Measurements from ENCODE around the genes TREH and NLRX1.

DNA sequence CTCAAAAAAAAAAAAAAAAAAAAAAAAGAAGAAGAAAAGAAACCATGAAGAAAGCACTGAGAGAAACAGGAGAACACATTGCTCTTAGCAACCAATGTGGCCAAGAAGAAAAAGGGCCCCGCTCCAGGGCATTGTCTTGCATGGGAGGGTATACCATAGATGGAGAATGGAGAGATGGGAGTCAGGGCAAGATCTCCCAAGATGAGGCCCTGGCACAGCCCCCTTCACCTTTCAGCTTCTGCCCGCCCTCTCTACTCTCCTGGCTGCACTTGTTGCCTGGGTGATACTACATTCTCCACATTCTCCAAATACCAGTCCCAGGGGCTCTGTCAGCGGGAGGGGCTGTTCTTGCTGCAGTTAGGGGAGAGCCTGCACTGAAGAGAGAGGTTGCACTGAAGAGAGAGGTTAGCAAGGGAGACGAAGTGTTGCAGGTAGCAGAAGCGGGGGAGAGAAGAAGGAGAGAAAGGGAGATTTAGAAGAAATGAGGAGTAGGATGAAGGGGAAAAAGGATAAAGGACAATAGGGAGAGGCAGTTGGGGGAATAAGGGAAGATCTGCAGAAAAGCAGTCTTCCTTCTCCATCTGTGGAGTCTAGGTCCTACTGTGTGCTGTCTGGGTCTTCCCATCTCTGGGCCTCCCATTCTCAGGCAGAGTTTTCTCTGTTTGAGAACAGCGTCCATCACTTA lies 7.9 kb downstream of the PHLDB1 start:
- RRBS, result no CpG with 5 or more reads among the region's 6 CpGs

GRCh38 chr11:118631704-118632243 lies 24.4 kb downstream of the PHLDB1 start:
- RRBS, result no CpG with 5 or more reads among the region's 11 CpGs

DNA sequence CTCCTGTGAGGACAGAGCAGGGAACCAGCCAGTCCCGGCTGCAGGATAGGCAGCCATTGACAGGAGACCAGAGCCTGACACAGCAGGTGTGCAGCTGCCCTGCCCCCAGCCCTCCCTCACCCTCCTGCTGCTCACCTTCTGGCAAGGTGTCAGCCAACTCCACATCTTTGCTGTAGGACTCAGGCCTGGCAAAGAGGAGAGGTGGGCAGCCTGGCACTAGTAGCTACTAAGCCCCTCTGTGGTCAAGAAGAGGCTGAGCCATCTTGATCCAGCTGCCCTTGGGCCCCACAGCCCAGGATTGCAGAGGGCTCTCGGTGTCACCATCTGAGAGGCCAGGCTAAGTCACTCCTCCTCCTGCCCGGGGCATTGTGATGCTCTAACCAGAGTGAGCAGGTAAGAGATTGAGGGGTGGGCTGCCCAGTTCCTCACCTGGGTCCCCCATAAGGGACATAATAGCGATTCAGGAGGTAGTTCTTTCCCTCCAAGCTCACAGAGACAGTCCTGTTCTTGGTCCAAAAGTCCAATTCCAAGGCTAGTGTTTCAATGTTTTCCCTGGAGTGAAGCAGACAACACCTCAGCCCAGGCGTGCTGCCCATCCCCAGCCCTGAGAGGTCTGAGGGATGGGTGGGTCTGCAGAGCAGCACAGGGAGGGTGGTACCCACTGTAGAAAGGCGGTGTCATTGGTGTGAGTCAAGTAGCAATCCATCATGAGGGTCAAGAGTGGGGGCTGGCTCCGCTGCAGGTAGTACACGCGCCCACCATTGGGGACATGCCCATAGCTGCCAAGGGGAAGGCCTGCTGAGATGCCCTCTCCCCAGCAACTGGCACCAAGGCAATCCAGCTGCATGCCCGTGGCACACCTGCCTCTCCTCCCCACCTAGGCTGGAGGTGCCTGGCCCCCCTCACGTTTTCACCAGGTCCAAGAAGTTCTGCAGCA lies 18.5 kb downstream of the TREH start:
- RRBS, result no CpG with 5 or more reads among the region's 11 CpGs

DNA sequence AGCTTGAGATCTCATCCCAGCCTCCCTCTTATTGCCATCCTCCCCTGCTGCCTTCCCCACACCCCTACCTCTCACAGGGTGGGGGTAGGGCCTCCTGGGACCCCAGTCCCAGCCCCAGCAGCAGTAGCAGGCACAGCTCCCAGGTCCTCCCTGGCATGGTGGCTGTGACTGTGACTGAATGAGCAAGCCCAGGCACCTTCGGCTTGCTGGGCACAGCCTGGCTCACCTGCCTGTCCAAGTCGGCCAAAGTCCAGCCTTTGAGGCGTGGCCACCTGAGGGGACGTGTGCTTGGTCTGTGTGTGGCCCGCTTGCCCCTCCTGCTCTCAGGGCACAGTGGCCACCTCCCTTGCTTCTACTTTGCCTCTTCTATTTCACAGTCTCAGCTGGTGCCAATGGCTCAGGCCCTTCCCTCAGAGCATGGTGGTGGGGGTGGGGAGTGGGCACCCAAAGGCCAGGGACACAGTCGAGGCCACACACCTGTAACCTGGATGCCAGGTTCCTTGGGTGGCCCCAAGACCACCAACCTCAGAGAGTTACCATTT lies at the start of gene TREH:
TSS of gene TREH (minus strand) at position 180 of the 542 bp plus-strand sequence.
- RRBS, result no CpG with 5 or more reads among the region's 6 CpGs

DNA sequence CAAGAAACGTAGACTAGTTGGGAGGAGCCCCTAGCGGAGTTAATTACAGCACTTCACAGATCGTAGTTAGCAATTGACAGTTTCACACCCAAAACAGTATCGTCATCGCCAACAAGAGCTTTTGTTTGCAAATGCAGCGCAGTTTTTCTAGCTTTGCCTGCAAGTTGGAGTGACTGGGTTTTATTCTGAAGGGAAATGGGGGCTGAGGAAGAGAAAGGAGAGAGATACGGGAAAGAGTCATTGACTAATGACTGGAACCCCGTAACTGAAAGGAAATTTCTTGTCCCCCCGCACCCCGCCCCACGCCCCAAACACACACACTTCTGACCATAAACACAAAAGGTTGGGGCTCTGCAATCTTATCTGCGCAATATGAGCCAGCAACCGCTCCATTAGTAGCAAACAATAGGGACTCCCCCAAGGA lies 999 bp downstream of the DDX6 start:
- RRBS, result no CpG with 5 or more reads among the region's 13 CpGs

DNA sequence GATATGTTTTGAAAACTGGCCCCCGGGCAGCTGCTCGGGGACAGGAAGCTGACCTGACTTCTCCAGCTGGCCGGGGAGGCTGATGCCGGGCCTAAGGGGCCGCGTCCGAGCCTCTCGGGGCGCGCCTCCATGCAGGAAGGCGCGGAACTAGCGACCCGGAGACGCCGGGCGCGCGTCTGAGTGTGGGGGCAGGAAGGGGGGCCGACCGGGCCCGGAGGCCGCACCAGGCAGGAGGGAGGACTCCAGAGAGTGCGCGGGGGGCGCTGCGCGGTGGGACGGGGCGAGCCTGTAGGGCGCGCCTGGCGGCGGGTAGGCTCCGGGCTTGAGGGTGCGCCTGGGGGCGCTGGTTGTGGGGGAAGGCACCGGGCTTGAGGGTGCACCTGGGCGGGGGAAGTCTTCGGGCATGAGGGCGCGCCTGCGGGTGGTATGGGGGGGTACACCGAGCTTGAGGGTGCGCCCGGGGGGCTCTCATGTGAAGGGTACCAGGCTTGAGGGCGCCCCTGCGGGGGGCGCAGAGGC lies 662 bp upstream of the DDX6 start:
- RRBS, result 1% methylated on average over 34 of the region's 49 CpGs

DNA sequence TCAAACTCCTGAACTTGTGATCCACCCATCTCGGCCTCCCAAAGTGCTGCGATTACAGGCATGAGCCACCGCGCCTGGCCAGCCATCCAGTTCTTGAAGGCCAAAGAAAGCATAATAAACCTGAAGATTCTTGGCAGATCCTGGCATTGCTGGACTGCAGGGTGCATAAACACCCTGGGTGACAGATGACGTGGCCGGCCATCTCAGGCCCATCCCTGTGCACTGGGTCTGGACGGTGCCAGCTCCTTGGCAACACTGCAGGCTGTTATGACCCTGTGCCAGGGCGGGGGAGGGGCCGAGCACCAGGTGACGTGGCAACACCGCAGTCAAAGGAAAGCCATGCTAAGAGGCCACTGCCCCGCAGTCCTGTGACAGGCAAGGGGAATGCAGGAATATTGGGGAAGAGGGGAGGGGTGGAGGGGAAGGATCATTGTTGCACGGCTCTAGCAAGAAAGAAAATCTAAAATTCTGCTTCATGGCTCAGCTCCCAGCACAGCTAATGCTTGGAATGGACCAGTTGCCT lies 29.4 kb upstream of the DDX6 start:
- RRBS, result no CpG with 5 or more reads among the region's 13 CpGs

DNA sequence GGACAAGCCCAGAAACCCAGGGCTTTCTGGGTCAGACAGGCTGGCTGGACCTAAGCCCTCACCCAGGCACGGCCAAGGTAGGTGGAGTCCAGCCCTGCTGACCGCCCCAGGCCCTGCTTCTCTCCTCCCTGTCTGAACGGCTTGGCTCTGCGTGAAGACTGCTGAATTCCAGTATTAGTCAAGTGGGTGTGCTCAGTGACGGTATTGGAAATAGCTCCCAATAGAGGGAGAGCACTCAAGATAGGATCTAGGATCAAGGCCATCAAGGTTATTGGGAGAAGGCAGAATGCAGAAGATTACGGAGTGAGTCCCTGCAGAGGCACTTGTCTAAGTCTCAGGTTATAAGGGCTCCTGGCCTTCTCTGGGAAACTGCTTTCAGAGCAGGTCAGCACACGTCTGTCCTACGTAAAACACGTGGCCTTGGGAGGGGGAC lies 6.2 kb downstream of the CXCR5 start:
- RRBS, result no CpG with 5 or more reads among the region's 9 CpGs

GRCh38 chr11:118907147-118908256 lies 18.2 kb downstream of the BCL9L start:
- RRBS, result no CpG with 5 or more reads among the region's 25 CpGs

GRCh38 chr11:118908334-118908979 lies 17.3 kb downstream of the BCL9L start:
- RRBS, result no CpG with 5 or more reads among the region's 12 CpGs

- RRBS, result 2% methylated on average over 5 of the region's 30 CpGs
These were observed 14.5 kb downstream of the BCL9L start for GRCh38 chr11:118910973-118911939.

GRCh38 chr11:118921864-118923015 lies 3.5 kb downstream of the BCL9L start:
- RRBS, result no CpG with 5 or more reads among the region's 21 CpGs

- RRBS, result no CpG with 5 or more reads among the region's 39 CpGs
These were observed 449 bp downstream of the TRAPPC4 start for GRCh38 chr11:119018913-119019517.

DNA sequence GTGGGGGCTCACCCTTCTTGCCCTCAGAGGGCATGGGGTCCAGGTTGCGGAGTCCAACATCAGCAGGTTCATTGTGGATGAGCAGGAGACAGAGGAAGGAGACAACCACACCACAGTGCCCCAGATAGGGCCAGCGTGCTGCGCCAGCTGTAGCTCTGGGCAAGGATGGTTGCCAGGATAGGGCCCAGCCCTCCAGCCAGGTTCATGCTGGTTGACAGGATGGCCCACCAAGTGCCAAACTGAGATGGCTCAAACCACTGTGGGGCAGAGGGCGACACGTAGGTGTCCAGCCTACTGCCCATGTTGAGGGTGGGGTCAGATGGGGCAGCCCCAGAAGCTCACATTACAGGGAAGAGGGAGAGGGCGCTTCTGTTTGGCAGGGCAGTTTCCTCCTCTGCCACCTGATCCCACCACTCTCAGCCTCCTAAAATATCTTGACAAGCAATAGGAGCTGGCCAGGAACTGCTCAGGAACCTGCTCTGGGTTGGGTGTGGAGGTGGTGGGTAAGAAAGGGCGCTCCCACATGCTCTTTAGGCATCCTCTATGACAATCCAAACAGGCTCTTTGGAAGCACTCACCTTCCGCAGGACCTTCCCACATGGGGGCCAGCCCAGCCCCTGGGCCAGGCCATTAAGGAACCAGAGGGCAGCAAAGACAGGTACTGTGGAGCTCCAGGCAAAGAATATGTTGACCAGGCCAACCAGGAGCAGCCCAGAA lies 9.2 kb downstream of the TRAPPC4 start:
- RRBS, result no CpG with 5 or more reads among the region's 8 CpGs

DNA sequence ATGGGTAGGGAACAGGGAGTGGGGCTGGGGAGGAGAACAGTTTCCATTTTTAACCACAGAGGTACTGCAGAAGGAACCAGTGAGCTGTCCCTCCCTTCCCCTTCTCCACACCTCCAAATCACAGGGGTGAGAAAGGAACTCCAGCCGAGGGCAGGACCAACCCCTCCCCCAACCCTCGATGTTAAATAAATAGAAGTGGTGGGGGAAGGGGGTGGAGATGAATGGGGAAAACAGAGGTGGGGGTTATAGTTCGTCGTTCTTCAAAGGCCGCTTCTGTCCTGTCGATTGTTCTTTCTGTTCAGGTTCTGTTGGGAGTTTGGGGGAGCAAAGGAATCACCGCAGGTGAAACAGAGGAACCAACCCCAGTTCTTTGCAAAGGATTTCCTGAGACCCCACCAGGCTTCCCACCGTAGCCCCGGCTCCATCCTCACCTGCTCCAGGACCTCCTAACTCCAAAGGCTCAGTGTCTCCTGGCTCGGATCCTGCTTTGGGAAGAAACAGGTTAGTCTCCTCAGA lies 11.6 kb downstream of the HYOU1 start:
- RRBS, result no CpG with 5 or more reads among the region's 10 CpGs

- RRBS, result no CpG with 5 or more reads among the region's 6 CpGs
These were observed 1.8 kb downstream of the H2AX start for GRCh38 chr11:119093376-119093878.

DNA sequence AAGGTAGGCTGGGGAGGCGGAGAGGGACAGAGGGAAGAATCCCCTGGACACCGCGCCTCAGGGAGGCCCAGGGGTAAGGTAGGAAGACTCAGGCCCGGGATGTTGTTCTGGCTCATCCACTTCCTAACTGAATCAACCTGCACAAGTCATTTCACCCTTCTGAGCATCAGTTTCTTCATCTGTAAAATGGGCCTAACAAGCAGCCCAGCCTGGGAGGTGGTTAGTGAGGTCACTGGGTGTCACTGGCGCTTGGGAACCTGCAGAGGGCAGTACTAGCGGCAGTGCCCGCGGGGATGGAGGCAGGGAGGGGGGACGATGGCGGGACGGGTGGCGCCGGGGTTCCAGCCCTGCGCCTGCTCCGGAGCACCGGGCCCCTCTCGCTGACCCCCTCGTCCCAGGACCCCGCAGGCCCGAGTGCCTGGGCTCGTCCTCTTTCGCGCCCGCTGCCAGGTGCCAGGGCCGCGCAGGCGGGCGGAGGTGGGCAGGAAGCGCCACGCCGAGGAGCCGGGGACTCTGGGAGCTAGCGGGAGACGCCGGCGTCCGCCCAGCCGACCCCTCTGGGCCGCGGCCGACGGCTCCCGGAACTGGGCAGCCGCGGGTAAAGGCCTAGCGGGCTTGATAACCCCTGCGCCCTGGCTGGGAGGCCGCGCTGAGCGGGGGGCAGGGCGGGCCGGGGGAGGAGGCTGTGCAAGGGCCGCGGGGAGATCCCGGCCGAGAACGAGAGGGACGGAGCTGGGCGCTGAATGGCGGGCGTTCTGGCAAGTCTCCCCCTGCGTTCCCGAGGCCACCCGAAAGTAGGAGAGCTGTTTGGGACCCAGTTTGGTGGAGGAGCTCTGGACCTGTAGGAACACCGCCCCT lies at the start of gene NLRX1:
TSS of gene NLRX1 (plus strand) at position 281 of the 858 bp plus-strand sequence.
- RRBS, result under 1% methylated on average over 17 of the region's 65 CpGs

DNA sequence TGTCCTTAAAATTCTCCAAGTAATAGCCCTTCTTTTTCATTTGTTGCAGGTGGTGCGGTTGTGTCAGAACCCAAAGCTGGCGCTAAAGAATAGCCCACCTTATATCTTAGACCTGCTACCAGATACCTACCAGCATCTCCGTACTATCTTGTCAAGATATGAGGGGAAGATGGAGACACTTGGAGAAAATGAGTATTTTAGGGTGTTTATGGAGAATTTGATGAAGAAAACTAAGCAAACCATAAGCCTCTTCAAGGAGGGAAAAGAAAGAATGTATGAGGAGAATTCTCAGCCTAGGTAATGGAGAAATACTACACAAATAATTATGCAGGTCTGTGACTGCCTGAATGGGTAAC lies 26.2 kb downstream of the CBL start:
- RRBS, result no CpG with 5 or more reads among the region's 3 CpGs

GRCh38 chr11:119320564-119321475 lies 3.9 kb upstream of the MCAM start:
- RRBS, result 3% methylated on average over 15 of the region's 65 CpGs

DNA sequence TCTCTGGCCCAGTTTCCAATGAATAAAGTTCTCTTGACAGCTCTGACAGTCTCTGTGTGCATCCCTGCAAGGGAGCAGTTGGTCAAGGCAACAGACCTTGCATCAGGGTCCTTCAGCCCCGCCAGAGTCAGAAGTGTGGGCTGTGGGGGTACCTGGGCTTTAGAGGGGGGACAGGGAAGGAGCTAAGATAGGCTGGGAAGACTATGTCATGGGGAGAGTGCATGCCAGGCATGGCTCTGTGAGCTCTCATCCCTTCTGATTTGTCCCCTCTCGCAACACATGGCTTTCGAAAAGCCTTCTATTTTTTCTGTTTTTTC lies 2.9 kb downstream of the RNF26 start:
- RRBS, result no CpG with 5 or more reads among the region's 3 CpGs